Sciatic nerve (tissue), 1 donor: ENCODE measurements around the genes NINJ1, WNK2 and PTPDC1.

- PRO-cap = no peak
Measured at GRCh38 chr9:92969152-92969616, 21.9 kb downstream of the FGD3 start.

DNA sequence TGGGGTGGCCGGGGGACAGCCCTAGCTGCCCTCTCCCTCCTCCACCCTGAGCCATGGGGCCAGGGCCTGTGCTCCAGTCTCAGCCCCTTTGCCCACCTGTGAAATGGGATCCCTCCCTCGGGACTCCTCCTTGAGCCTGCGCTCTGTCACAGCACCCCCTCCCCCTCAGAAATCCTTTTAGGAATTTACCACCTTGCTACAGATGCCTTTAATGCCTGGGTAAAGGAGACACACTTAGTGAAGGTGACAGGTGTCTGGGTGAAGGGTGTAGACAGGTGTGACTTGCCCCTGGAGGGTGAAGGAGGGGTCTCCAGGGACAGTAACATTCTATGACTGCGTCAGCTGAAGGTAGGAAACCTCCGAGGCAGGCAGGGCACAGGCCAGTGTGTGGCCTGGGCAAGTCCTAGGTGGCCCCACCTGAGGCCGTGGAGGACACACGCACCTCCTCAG, 18.0 kb downstream of the CARD19 start:
- PRO-cap = no peak

- PRO-cap = no peak
Measured at GRCh38 chr9:93122564-93123348, 11.3 kb downstream of the NINJ1 start.

GRCh38 chr9:93127634-93127970, 6.4 kb downstream of the NINJ1 start:
- PRO-cap = no peak

DNA sequence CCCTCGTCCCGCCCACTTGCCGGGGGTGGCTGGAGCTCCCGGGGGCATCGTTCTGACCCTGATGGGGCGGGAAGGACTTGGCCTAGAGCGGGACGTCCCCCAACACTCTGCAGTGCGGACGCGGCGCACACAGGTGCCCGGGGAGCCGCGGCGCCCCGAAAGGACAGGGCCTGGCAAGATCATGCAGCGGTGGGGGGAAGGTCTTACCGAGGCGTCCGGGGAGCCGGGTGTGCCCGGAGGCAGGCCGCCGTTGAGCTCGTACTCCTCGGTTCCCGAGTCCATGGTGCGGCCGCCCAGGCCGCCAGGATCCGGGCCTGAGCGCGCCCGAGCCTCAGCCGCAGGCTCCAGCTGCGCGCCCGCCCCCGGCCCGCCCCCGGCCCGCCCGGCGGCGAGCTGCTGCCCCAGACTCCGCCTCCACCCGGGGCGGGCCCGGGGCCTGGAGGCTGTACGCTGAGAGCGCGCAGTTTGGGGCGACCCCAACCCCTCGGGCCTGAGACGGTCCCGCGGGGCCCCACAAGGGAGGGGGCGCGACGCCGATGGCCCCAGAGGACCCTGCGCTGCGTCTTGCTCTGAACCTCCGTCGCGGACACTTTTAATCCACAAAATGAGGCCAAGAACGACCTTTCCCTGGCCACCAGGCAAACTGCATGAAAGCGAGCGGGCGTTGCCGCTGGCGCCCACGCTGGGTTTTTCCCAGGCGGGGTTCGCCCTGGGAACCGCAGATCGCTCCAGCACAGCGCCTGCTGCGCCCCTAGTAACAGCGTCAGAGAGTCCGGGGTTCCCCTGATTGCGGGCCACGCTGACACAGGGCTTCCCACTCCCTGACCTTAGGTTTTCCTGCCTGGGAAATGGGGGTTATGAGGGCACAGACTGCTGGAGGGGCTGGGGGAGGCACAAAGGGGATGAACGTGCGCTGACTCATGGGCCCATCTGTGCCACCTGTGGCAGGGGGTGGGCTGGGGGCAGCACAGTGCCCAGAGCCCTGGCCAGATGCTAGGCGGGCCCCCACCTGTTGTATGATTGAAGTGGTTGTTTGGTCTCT, at the start of gene NINJ1:
NINJ1 (minus strand) TSS at position 316 of the 1,042 bp plus-strand sequence.
- PRO-cap = bidirectional peak, plus-strand start at position 426 of the sequence, minus-strand start at position 316 of the sequence; bidirectional peak, plus-strand start at position 766 of the sequence, minus-strand start at position 645 of the sequence

- PRO-cap = no peak
Measured at GRCh38 chr9:93137968-93138821, 4.1 kb upstream of the NINJ1 start.

GRCh38 chr9:93156057-93156746, 22.2 kb upstream of the NINJ1 start:
- PRO-cap = no peak

- PRO-cap = bidirectional peak, plus-strand start at chr9:93184163, minus-strand start at chr9:93184076
Measured at GRCh38 chr9:93183708-93184677, at the start of gene WNK2. TSS of gene WNK2 (plus strand) at chr9:93184139.

DNA sequence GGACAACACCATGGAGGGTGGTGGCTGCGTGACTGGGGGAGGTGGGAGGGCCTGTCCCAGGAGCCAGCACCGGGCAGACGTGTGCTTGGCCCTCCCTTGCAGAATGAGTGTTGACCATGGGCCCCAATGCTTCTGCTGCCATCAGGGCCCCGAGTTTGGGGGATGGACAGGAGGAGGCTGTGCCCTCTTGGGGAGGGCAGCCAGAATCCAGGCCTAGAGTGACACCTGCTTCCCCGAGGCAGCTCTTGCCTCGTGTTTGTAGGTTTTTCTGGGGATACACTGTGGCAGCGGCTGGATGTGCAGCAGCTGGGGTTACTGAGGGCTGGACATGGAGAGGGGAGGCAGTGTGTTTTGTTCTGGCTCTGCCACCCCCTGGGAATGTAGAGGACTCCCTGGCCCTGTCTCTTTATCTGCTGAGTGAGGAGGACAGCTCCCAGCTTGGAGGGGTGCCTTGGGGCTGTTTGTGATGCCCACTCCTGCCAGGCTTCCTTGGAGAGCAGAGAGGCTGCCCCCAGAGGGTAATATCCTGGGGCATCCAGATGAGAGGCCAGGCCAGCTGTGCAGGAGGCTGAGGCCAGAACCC, 22.7 kb downstream of the WNK2 start:
- PRO-cap = no peak

GRCh38 chr9:93454203-93454715, 878 bp upstream of the FAM120AOS start:
- PRO-cap = no peak

DNA sequence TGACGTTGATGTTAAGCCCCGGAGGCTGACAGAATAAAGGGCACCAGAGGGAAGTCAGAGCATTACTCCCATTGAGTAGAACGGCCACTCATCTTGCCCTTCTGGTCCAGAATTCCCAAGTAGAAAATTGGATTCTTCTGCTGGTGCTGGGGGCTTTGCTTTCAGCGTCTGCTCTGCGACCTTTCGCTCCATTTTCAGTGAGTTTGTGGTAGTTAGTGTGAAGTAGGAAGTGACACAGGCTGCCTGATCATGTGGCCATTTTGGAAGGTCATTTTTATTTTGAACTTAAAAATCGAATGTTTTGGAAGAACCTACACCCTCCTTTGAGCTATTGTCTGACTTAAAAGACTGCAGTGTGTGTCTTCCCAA, 56.6 kb upstream of the FAM120AOS start:
- PRO-cap = no peak

- PRO-cap = no peak
Measured at GRCh38 chr9:93536098-93536489, 40.3 kb upstream of the PHF2 start.

- PRO-cap = no peak
Measured at GRCh38 chr9:93557529-93558220, 18.7 kb upstream of the PHF2 start.

DNA sequence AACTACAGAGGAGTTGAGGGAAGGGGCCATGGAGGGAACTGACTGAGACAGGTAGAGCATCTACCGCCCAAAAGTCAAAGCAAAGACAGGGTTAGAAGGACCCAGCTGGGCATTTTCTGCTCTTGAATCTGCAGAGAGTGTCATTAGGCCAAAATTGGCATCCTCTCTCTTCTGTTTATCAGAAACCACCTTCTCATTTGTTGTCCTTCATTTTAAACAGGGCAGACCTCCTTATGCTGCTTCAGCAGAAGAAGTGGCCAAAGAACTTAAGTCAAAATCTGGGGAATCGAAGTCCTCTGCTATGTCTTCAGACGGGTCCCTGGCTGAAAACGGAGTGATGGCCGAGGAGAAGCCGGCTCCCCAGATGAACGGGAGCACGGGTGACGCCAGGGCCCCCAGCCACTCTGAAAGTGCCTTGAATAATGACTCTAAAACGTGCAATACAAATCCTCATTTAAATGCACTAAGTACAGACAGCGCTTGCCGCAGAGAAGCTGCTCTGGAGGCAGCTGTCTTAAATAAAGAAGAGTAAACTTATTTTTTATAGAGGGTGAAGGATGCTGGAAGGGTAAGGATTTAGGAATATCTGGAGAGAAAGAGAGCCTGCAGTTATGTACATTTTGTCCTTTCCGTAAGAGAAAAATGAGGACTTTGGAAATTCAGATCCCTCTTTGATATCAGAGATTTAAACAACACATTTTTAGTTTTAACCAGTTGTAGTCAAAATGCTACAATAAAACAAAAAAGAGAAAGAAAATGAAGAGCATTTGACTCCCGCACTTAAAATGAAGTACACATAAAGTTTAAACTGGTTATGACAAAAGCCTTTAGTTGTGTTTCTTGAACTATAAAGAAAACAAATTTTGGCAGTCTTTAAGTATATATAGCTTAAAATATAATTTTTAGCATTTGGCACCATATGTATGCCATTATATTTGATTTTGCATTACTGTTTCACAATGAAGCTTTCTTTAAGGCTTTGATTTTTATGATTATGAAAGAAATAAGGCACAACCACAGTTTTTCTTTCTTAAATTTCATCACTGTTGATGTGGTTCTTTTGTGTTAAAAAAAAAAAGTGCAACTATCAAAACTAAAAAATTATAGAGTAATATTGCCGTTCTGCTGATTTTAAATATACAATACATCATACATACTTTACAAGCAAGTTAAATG, 12.0 kb upstream of the PHF2 start:
- PRO-cap = no peak

DNA sequence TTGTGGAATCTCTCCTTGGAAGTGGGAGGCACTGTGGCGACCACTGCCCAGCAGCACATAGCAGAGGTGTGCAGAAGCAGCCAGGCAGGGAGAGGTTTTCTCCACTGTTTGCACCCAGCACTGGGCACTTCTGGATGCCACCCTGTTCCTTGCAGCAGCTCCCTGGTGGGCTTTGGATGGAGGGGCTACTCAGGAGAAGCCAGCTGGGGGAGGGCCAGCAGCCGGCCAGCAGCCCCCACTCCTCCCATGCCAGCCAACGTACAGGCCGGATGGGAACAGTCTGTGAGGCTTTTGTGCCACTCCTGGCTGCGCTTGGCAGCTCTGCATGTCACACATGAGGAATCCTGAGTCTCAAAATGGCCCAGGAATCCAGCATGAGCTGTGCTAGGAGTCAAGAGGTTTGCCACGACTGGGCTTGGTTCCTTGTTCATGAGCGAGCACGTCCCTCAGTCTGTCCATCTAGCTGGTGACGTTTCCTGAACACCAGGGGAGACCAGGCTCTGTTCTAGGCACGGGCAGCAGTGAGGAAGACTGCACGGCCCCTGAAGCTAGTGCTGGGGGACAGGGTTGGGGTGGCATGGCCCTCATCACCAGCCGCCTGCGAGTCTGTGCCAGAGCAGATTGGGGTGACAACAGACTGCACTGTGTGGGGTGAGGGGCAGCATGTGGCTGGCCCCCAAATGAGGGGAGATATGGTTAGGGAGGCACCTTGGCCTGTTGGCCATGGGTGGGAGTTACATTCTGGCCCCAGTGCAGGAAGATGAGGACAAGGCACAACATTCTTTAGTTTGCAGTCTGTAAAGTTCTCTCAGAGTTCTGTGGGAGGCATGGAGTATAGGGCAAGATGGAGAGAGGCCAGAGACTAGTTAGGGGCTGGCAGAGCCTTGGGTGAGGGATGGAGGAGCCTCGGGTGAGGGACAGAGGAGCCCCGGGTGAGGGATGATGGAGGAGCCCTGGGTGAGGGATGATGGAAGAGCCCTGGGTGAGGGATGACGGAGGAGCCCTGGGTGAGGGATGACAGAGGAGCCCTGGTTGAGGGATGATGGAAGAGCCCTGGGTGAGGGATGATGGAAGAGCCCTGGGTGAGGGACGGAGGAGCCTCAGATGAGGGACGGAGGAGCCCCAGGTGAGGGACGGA, 10.3 kb downstream of the PHF2 start:
- PRO-cap = no peak

- PRO-cap = unidirectional peak, plus-strand start at chr9:94084478
Measured at GRCh38 chr9:94084181-94084909, at the start of gene PTPDC1. TSS of gene PTPDC1 (plus strand) at chr9:94084464.

GRCh38 chr9:94169222-94170118, 85.2 kb downstream of the PTPDC1 start:
- PRO-cap = no peak

DNA sequence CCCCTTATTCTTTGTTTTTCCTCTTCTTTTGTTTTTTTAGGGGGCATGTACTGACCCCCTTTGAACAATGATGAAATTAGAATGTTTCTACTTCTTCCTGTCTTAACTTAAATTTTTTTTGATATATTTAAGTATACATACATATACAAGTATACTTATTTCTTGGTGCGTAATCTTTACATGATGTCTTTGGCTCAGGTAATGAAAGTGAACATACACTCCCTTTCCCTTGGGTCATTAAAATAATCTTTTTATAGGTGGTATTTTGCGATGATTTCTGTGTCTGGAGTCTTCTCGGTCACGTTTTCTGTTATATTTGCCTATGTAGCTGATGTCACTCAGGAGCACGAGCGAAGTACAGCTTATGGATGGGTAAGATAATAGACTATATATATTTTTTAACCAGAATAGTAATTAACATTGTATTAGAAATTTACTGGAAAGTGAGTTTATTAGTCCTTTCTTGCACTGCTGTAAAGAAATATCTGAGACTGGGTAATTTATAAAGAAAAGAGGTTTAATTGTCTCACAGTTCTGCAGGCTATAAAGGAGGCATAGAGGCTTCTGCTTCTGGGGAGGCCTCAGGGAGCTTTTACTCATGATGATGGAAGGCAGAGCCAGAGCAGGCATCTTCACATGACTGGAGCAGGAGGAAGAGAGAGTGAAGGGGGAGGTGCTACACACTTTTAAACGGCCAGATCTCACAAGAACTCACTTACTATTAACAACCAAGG, 66.5 kb downstream of the MFSD14B start:
- PRO-cap = no peak

DNA sequence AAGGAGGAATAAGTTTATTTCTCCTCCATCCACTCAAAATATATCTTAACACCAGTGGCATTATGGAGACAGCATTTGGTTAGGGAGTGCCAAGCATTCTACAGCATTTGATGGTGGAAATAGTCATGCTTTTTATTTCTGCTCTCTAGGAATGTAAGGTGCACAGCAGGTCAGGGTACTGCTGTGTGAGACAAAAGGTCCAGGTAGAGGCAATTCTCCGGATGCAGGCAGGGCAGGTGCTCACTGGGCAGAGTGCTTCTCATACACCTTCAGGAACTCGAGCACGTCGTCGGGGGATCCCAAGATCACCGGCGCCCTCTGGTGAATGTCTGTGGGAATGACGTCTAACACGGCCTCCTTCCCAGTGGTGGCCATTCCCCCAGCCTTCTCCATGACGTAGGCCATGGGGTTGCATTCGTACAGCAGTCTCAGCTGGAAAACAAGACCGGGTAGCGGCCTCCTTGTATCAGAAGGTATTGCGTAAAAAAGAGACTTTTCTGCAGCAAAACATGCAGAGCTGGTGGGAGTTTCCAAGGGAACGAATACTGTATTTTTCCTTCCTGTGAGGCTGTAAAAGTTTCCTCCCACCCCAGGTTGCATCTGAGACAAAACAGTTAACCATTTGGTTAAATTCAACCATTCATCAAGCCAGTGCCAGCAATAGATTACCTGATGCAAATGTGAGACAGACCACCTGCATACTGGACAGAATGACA, 9.7 kb upstream of the FBP2 start:
- PRO-cap = no peak

DNA sequence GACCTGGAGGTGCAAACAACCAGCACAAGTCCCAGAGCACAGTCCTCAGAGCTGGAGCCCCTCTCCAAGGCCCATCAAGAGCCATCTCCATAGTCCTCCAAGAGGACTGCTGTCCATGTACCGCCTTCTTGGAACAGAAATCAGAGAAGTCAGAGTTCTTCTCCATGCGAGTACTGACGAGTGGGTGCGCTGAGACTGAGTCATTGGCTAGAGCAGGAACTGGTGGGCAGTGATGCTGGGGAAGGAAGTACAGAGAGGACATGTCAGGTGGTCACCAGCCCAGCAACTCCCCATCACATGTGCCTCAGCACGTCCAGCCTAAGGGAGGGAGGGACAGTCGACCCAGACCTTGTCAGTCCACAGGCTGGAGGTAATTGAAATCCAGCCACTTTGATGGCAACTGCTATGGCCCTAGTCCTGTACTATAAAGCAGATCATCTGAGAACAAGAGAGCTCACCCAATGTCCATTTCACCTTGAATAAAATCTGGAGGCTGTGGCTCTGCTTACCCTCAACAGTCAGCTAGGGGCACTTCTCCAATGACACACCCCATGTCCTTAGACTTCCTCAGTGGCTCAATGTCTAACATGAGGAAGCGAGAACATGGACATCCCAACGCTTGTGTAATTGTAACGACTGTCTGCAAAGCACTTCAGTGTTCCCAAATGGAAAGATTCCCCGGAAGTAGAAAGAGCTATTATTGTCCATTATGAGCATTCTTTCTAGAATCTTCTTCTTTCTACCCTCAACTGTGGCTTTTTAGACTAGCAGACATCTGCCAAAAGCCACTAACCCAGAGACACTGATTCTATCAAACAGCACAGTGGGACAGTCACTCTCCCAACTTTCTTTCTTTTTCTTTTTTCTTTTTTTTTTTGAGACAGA, 15.1 kb upstream of the FBP1 start:
- PRO-cap = no peak